ENCODE results near the genes ATF6B and AGER.

DNA sequence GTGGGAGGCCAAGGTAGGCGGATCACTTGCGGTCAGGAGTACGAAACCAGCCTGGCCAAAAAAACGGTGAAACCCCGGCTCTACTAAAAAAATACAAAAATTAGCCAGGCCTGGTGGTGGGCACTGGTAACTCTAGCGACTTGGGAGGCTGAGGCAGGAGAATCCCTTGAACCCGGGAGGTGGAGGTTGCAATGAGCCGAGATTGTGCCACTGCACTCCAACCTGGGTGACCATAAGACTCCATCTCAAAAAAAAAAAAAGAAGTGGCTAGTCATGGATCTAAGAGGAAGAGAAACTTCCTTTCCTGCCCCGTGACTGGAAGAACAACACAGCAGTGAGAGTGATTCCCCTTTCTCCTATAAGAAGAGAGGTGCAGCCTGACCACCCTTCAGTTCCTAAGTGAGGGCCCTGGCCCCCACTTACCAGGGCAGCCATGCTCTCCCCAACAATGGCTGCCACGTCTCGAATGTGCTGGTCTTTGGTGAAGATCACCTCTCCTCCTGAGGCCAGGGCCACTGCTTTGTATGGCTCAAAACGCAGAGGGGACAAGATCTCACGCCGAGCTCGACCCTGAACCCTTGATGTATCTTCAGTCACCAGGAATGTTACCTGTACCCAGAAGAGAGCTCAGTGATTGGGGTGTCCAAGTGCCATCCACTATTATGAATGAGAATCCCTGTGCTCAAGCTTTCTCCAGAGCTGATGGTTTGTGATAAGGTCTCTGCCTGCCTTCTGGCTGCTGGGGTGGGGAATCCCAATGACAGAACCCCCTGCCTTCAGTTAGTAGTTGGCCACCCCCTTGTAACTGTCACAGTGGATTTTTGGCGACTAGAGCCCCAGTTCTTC, 6.4 kb downstream of the SAPCD1 start:
- RRBS = 100% methylated on average over 1 of the region's 16 CpGs

DNA sequence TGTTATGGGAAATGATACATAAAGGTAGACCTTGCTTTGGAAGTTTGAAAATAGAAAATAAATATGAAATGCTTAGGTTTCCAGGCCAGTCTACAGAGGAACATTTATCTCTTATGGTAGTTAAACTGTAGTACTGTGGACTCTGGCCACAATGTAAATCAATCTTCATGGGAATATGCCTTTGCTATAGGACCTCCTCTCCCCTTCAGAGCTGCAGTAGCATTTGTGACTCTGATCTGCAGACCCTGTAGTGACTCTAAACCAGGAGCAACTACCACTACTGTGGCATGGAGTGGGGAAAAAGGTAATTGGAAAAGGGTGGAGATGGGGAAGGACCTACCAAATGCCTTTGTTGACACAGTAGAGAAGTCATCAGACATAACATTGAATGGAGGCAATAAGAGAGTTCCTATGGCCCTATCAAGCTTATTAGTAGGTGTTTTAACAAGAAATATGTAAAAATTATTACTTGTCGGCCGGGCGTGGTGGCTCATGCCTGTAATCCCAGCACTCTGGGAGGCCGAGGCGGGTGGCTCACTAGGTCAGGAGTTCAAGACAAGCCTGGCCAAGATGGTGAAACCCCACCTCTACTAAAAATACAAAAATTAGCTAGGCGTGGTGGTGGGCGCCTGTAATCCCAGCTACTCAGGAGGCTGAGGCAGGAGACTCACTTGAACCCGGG, 4.7 kb downstream of the HSPA1A start:
- RRBS = no CpG with 5 or more reads among the region's 8 CpGs

DNA sequence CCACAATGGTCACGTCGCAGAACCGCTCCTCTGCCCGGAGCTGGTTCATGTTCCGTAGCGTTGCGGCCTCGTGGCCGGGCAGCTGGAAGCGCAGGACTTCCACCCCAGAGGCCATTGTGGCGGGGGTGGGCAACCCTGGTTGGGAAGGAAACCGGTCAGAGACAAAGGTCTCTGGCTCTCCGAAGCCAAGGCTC, 798 bp downstream of the ZBTB12 start:
- RRBS = 18% methylated on average over 5 of the region's 13 CpGs

DNA sequence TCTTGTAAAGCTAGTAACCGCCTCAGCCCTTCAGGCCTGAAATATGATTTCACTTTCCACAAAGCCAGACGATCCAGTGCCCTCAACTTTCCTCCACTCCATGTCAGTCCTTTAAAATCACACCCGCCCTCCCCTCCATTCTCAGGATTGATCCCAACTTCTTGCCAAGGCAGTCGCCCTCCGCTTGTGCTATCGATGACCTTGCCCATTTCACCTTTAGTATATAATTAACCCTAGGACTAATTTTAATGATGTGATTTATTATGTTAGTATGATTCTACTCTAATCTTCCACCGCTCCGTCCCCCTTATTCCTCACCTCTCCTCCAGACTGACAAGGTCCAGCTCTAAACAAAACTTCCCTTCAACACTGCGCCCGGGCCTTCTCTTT, 739 bp upstream of the ZBTB12 start:
- RRBS = no CpG with 5 or more reads among the region's 10 CpGs

- RRBS = no CpG with 5 or more reads among the region's 3 CpGs
Observed at GRCh38 chr6:31950134-31950434, 4.2 kb downstream of the CFB start.

DNA sequence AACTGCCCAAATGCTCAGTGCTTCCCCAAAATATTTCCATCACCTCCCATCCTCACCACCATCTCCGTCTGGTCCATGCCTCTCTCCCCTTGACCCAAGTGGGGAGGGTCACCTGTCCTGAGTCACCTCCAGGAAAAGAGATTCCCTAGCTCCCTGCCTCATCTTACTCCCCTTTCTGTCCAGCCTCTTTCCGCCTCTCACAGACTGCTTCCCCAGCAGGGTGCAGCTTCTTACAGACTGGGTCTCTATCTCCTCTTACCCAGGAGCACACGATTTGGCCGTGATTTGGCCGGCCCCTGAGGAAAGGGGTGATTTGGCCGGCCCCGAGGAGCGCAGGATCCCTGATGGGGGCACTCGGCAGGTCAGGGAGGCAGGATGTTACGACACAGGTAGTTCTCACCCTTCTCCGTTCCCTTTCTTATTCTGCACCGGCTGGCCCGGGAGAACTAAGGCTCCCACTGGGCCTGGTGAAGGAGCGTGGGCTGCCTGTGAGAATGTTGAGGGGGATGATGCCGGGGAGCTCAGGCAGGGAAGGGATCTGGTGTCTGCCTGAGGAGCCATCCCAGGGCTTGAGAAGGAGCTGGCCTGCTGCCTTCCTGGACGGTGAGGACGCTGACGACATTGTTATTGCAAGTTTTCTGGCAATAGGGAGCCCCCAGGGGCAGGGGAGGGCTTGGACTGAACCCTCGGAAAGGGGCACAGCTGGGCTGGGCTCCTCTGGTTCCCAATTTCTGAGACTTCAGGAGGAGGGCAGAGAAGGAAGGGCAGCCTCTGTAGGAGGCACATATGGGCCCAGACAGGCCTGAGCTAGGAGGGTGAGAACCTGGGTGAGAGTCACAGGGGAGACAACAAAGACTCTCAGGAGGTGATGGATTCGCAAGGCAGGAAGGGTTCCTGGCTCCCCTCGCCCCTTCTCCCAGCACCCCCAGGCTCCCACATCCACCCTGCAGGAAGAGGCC, 32.6 kb downstream of the CYP21A2 start:
- RRBS = 80% methylated on average over 2 of the region's 21 CpGs

GRCh38 chr6:32084182-32085015, 24.7 kb downstream of the TNXB start:
- RRBS = no CpG with 5 or more reads among the region's 20 CpGs

DNA sequence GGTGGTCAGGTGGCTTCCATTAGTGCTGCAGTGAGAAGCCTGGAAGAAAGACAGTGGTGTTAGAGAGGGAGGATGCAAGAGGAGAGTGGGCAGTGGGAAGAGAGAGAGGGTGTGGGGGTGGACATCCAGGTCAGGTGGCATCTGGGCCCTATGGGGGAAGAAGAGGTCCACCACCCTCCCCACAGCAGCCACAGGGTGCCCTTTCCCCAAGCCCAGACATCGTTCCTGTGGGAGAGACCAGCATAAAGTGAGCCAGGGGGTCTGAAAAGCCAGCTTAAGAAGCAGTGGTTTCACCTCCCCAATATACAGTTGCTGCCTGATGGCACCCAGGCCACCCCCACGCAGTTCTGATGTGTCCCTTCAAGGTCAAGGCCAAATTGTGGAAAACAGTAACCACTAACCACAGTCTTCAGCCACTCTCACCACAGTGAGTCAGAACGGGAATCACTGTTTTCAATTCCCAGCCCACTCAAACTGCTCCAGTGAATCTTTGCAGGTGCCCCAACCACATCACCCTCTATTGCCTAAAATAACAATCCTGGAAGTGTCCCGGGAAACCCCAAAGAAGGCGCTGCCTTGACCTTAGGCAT, 22.6 kb downstream of the TNXB start:
- RRBS = no CpG with 5 or more reads among the region's 5 CpGs

GRCh38 chr6:32106260-32106652, 2.9 kb downstream of the TNXB start:
- RRBS = no CpG with 5 or more reads among the region's 4 CpGs

- RRBS = no CpG with 5 or more reads among the region's 1 CpG
Observed at GRCh38 chr6:32107385-32107916, 1.7 kb downstream of the TNXB start.

DNA sequence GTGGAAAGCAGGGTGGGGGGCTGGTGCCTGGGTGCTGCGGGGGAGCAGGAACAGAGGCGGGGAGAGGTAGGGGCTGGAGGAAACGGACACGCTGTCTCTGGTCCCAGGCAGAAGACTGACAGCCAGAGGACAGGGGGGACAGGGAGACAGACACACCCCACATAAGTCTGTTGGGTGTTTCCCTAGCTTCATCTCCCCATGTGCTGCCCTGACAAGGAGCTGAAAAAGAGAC, 1.0 kb upstream of the TNXB start:
- RRBS = no CpG with 5 or more reads among the region's 4 CpGs

- RRBS = no CpG with 5 or more reads among the region's 8 CpGs
Observed at GRCh38 chr6:32116982-32117546, 7.9 kb upstream of the TNXB start.

- RRBS = no CpG with 5 or more reads among the region's 22 CpGs
Observed at GRCh38 chr6:32128089-32128705, at the start of gene ATF6B. TSS of gene ATF6B (minus strand) at chr6:32128246.

- RRBS = no CpG with 5 or more reads among the region's 6 CpGs
Observed at GRCh38 chr6:32146105-32147161, 5.3 kb downstream of the PRRT1 start.

DNA sequence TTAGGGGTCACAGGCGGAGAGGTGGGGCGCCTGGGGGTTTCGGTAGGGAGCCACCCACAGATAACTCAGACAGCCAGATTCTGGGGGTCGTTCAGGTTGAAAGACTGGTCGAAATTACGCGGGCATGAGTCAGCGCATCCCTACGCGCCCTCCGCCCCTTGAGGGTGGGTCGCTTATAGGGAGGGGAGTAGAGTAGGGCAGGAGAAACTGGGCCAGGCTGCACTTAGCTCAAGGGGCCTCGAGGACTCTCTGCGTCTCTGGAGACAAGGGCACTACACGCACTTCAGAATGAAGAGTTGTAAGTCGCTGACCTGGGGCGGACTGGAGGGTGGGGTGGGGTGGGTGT, 629 bp upstream of the PPT2 start:
- RRBS = no CpG with 5 or more reads among the region's 17 CpGs

DNA sequence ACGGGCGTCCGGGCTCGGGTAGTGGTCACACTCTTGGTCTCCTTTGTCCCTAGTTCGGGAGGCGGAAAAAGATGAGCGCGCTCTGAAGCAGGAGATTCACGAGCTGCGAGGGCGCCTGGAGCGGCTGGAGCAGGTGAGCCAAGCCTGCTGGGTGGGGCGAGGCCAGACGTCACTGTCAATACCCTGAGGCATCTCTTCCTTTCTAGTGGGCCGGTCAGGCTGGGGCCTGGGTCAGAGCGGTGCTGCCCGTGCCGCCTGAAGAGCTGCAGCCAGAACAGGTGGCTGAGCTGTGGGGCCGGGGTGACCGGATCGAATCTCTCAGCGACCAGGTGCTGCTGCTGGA, 2.9 kb downstream of the EGFL8 start:
- RRBS = 81% methylated on average over 6 of the region's 22 CpGs

DNA sequence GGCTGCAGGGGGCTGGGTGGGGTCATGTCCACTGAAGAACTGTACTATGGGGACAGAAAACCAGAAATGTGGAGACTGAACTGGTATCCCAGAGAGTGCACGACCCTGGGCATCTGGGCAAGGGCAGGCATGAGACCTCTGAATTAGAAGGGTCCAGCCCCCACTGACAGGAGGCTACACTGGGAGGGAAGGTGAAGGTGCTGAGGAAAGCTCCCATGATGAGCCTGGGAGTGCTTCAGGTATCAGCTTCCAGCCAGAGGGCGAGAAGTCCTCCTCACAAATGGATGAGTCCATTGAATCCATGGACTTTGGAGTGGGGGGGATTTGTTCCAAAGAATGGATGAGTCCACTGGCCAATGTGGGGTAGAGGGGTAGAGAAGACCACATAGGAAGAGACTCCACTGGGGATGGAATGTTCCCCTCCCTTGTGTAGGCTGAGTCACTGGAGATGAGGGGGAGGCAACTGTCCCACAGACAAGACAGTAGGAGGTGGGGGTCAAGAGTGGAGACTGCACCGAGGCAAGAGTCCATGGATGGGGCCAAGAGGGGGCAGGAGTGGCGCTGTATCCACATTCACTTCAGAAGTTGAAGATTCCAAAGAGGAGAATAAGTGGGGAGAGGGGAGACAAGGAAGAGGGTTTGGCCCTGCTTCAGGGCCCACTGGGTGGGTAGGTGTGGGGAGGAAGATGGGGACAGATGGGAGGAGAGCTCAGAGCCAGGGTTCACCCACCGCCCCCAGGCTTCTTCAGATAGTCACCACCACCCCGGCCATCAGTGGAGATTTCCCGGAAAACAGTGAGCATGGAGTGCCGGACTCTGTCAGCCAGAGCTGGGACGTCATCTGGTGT, 4.4 kb downstream of the EGFL8 start:
- RRBS = no CpG with 5 or more reads among the region's 9 CpGs

DNA sequence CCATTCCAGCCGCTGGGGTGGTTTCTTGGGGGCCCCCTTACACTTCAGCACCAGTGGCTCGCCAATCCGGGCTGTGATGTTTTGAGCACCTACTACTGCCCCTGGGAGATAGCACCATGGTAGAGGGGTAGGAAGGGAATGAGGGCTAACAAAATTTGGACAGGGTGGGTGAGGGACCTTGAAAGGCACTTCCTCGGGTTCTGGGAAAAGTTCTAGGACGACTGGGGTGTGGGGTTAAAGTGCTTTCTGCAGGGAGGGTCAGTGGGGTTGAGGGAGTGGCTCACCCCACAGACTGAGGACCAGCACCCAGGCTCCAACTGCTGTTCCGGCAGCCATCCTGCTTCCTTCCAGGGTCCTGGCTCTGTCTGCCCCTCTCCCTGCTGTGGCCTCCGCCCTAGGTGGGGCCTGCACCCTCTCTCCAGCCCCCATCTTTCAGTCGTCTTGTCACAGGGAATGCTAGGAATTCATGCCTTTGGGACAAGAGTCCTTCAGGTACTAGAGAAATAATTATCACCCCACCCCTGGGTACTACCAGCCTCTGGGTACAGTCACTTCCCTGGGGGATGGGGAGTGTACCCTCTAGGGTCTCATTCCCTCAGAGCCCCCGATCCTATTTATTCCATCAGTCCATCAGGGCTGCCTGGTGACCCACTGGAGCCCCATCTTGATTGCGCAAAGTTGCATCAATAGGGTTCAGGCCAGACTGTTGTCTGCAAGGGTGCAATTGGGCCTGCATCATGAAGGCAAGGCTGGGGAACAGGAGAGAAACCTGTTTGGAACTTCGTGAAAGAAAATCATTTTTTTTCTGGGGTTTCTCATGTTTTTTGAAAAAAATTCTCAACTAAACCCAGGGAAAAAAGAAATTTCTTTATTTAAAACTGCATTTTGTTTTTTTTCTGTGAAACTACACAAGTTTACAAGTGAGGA, at the start of gene AGER:
AGER (minus strand) TSS at position 367 of the 927 bp plus-strand sequence.
- RRBS = no CpG with 5 or more reads among the region's 11 CpGs

DNA sequence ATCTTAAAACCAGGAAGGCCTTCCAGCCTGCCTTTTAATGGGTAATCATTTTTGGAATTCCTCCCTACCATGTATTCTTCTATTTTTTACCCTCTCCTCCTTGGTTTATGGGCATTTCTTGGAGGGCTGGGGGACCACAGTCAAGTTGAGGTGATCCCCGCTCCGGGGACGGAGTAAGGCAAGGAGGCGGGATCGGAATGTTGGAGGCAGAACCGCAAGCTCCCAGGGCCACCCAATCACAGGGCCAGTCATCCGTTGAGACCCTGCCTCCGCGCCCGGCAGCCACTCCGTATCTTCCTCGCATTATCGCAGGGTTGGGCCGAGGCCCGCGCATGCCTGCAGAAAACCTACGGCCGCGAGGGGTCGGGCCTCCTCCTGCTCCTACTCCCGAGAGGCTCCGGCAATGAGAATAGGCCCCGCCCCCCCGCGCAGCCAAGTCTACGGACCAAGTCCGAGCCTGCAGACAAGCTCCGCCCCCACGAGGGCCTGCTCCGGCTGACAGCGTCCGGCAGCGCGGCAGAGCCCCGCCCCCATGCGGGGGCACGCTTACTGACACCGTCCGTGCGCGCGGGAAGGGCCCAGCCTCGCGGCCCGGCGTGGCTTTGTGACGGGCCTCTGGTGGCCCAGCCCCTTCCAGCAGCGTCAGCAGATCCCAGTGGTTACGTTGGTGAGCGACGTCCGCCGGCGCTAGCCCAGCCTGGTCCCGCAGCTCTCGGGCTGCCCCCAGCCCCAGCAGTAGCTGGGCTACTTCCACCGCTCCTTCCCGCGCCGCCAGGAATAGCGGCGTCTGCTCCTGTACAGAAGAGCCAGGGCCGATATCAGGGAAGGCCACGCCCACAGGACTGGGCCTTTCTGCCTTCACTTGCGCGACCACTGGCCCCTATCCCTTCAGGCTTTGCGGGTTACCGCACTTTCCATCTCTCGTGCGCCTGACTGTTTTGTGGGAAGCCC, 3.2 kb upstream of the GPSM3 start:
- RRBS = 1% methylated on average over 26 of the region's 70 CpGs

- RRBS = no CpG with 5 or more reads among the region's 6 CpGs
Observed at GRCh38 chr6:32235004-32235706, 11.3 kb upstream of the NOTCH4 start.

All from renal cortical epithelial cell (primary cell).